Right cardiac atrium (tissue), 1 donor: ENCODE measurements around a stretch of chr2.

GRCh38 chr2:31255643-31256864 lies 22.1 kb downstream of the EHD3 start:
- PRO-cap, result no peak

GRCh38 chr2:31319678-31320320 lies 85.8 kb downstream of the EHD3 start:
- PRO-cap, result no peak

GRCh38 chr2:31558301-31558744 lies 22.4 kb downstream of the SRD5A2 start:
- PRO-cap, result no peak

DNA sequence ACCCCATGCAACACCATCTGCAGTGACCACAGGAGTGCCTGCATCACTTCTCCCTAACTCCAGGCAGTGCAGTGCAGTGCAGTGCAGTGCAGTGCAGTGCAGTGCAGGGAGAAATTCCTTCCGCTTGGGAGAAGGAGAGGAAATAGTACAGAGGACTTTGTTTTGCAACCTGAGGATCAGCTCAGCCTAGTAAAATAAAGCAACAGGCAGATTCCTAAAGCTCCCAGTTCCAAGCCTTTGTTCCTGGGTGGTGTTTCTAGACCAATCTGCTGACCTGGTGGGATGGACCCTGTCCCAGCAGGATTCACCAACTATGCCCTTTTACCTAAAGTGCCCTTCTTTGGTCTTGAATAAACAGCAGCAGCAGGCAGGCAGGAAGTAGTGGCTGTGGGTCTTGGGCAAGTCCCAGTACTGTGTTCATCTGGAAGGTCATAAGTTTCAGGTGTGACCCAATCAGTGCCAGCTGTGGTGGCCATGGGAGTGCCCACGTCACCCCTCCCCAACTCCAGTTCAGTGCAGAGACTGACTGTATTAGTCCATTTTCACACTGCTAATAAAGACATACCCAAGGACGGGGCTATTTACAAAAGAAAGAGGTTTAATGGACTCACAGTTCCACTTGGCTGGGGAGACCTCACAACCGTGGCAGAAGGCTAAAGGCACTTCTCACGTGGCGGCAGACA lies 148.2 kb upstream of the SRD5A2 start:
- PRO-cap, result no peak

- PRO-cap, result no peak
Observed at GRCh38 chr2:31812053-31812689, 198.6 kb downstream of the MEMO1 start.

- PRO-cap, result no peak
Observed at GRCh38 chr2:31849330-31849900, 161.4 kb downstream of the MEMO1 start.

- PRO-cap, result no peak
Observed at GRCh38 chr2:31928783-31929906, 81.7 kb downstream of the MEMO1 start.

DNA sequence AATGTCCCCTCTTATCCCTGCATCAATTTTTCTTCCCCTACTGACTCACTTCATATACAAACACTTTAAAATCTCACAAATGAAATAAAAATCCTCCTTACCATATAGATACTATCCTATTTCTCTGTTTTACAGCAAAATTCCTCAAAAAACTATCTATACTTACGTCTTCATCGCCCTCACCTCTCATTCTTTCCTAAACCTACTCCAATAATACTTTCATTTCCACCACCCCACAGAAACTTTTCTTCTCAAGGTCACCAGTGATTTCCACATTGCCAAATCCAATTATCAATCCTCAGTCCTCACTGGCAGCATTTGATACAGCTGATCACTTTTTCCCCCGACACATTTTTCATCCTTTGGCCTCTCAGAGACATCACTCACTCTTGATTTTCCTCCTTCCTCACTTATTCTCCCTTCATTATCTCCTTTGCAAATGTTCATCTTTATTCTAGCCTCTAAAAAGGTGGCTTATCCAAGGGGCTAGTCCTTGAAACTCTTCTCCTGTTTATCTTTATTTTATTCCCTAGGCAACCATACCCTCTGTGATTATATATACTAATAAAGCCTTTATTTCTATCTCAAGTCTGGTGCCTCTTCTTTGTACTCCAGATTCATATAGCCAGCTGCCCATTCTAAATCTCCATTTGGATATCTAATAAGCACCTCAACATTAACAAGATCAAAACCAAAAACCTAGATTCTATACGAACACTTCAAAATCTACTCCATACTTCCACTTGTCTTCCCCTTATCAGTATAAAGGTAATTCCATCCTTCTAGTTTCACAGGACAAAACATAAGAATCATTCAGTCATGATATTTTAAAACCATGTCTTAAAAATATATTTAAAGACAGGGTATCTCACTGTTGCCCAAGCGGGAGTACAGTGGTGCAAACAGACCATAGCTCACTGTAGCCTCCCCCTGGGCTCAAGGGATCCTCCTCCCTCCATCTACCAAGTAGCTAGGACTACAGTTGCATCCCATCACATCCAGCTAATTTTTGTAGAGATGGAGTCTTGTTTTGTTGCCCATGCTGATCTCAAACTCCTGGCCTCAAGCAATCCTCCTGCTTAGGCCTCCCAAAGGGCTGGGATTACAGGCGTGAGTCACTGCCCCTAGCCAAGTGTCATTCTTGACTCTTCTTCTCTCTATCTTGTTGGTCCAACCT lies 70.7 kb downstream of the MEMO1 start:
- PRO-cap, result no peak

- PRO-cap, result no peak
Observed at GRCh38 chr2:32203472-32204050, 37.9 kb downstream of the SLC30A6 start.

DNA sequence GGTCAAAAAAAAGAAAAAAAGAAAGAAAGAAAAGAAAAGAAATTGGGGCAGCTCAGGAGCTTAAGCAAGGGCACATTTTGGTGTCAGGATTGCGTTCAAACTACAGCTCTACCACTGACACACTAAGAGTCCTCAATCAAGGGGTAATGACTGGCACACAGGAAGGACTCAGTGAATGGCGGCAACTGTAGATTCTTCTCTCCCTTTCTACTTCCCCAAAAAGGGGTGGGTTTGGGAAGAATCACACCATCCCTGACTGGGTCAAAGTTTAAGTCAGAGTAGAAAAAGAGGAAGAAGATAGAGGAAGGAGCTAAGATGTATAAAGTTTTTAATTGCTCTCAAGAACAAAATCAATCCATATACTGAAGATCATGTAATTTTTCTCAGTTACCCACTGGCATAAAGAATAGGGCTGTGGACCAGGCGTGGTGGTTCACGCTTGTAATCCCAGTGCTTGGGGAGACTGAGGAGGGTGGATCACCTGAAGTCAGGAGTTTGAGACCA lies 2.6 kb downstream of the NLRC4 start:
- PRO-cap, result no peak

- PRO-cap, result no peak
Observed at GRCh38 chr2:32305394-32306282, 27.9 kb downstream of the YIPF4 start.

DNA sequence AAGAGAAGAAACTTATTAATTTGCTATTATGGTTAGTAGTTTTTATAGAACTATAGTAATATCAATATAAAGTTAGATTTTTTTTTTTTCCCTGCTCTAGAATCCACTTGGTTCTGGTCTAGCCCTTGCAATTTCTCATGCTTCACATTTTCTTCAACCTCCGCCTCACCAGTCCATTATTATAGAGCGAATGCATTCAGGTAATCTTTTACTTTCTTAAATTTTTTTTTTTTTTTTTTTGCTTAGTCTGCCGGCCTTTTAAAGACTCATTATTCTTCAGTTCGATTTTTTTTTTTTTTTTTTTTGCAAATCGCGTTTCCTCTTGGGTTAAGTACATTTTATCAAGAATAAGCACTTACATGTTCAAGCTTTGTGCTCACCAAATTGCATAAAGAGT lies 108.1 kb downstream of the BIRC6 start:
- PRO-cap, result no peak

GRCh38 chr2:32499702-32500036 lies 128.2 kb upstream of the TTC27 start:
- PRO-cap, result no peak

- PRO-cap, result no peak
Observed at GRCh38 chr2:32617780-32618351, 10.0 kb upstream of the TTC27 start.

GRCh38 chr2:32812313-32812791 lies 134.4 kb upstream of the LTBP1 start:
- PRO-cap, result no peak

- PRO-cap, result no peak
Observed at GRCh38 chr2:32924611-32924899, 22.2 kb upstream of the LTBP1 start.

GRCh38 chr2:33279825-33280302 lies 196.6 kb upstream of the RASGRP3 start:
- PRO-cap, result no peak

DNA sequence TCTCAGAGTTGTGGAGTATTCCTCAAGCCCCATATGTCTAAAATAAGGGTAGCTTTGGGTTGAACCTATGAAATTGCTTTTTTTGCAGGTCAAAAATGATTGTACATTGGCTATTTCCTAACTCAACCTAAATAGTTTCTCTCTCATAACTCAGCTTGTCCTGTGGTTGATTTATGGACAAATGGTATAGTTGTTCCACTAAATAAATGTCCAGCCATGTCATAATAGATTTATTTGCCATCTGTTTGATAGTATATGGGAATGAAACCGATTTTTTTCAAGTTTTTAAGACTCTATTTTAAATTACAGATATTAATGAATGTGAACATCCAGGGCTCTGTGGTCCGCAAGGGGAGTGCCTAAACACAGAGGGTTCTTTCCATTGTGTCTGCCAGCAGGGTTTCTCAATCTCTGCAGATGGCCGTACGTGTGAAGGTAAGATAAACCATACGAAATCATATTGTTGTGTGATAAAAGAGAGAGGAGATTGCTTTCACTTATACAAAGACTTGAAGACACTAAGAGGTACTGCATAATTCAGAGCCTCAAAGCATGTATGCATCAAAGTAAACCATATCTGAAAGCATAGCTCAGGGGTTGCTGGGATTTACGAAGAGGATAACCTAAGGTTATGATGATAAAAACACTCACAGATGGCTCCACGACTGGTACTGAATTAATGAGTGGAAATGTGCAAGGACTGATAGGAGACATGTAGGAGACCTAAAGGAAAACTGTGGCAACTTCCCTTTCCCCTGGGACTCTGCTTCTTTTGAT lies 161.4 kb upstream of the RASGRP3 start:
- PRO-cap, result no peak

DNA sequence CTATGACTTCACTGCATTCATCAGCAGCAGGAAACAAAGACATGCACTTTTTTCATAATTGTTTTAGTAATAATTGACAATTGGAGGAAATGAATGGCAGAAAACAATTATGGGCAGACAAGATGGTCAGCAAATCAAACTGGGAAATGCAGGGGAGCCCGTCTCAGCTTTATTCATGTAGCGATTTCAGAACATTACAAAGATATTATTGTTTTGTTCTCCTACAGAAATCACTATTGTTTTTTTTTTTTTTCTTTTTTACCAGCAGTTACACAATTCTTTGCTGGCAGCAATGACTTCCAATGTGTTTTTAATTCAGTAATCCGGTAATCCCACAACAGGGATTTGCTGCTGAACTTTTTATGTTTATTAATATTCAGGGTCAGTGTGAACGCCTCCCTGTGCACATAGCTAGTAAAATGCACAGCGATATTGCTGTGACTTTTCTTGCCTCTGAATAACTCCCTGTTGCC lies 33.8 kb upstream of the RASGRP3 start:
- PRO-cap, result no peak

GRCh38 chr2:33535489-33535790 lies 59.0 kb downstream of the RASGRP3 start:
- PRO-cap, result unidirectional peak, minus-strand start at chr2:33535580